HCT116 (cell line): ENCODE data around the genes INTS1 and ELFN1.

DNA sequence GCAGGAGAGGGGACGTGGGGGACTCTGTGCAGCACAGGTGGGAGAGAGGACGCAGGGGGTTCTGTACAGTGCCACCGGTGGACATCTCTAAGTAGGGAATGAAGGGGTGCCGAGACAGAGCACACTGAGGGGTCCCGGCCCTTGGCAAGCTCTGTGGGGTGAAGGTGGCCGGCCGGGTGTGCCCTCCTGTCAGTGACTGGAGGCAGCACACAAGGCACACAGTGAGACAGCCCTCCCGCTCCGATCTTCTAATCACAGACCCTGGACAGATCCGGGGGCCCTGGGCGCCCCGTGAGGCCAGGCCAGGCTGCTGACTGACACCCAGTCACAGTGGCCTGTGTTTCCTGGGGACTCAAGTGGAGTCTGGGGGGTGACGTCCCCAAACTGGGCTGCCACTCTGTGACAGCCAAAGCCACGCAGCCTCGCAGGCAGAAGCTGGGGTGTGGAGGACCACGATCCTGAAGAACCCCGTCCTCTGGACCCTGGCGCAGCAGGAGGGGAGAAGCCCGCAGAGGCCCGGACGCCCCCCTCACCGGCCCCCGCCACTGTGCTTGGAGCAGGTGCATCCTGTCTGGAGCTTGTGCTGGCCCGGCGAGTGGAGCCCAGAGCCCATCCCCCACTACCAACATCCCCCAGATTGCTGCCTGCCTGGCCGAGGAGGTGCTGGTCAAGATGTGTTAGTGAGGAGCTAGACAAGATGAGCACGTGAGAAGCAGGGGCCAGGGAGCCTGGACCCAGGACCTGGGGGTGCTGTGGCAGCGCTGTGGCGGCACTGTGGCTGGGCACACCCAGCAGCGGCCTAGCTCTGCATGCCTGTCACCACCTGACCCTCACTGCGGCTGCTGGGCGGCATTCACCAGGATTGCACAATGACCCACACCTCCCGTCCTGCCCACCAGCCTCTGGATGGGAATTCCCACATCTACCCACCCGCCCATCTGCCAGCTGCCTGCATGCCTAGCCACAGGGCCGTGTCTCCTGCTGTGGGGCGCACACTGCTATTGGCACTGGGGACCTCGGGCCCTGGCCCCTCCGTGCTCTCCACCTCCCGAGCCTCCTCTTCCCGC lies 11.5 kb downstream of the GPR146 start:
- RRBS: 97% methylated on average over 9 of the region's 40 CpGs

GRCh38 chr7:1078878-1079423 lies 9.0 kb upstream of the GPER1 start:
- RRBS: no CpG with 5 or more reads among the region's 20 CpGs

DNA sequence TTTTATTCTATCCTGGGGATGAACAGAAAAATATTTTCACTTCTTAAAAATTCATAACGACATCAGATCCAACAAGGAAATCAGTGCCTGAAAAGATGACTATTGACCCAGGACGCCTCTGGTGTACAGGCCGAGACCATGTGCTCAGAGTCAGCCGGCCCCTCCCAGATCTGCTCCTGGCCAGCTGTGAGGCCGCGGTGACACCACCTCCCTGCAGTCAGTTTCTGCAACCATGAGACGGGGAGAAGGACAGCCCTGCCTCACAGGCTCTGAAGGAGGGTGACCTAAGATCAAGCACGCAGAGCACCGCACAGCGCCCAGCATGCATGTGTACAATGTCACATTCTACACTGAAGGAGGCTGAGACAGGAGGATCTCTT lies 2.7 kb upstream of the GPER1 start:
- RRBS: no CpG with 5 or more reads among the region's 10 CpGs

- RRBS: no CpG with 5 or more reads among the region's 12 CpGs
Measured at GRCh38 chr7:1090219-1090511, 2.3 kb downstream of the GPER1 start.

DNA sequence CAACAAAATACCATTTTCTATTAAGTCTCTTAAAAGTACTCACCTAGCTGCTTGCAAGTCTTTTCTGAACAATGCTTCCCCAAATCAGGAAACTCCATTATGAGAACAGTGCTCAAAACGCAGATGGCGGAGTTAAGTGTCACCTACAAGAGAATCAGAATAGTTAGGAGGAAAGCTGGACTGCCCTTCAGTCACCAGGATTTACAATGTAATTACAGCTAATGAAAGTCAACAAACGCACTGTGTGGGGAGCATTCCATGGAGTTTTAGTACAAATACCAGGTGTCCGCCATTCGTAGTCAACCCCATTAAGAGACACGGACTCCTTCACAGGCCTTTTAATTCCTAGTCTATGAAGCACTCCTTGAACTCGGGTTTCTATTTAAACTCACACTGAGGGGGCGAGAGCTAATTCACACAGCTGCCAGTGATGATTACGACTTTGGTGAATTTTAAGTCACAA lies 1.9 kb downstream of the ZFAND2A start:
- RRBS: no CpG with 5 or more reads among the region's 9 CpGs

DNA sequence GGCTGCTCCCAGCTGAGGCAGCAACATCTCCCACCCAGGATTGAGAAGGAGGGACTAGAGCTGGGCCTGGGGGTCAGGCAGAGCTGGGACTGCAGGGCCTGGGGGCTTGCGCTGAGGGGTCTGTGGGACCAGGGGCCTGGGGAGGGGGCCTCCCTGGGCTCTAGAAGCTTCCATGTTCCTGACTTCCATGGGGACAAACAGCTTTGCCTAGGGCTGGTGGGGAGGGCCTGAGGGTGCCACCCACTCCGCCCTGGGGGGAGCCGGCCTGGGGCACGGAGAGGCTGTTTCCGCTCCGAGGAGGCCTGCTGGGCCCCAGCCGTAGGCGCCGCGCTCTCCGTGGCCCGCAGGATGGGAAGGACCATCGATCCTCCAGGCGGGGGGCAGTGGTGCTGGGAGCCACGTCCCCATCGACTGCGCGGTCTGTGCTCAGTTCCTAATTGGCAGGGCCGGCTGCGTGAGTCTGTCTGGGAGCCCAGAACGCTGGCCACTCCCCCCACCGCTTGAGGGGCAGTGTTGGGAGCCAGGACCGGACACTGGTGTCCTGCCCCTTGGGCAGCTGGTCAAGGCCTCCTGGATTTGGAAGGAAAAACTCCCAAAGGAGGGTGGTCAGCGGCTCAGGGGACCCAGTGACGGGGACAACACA lies 88.6 kb downstream of the UNCX start:
- RRBS: 48% methylated on average over 3 of the region's 25 CpGs

DNA sequence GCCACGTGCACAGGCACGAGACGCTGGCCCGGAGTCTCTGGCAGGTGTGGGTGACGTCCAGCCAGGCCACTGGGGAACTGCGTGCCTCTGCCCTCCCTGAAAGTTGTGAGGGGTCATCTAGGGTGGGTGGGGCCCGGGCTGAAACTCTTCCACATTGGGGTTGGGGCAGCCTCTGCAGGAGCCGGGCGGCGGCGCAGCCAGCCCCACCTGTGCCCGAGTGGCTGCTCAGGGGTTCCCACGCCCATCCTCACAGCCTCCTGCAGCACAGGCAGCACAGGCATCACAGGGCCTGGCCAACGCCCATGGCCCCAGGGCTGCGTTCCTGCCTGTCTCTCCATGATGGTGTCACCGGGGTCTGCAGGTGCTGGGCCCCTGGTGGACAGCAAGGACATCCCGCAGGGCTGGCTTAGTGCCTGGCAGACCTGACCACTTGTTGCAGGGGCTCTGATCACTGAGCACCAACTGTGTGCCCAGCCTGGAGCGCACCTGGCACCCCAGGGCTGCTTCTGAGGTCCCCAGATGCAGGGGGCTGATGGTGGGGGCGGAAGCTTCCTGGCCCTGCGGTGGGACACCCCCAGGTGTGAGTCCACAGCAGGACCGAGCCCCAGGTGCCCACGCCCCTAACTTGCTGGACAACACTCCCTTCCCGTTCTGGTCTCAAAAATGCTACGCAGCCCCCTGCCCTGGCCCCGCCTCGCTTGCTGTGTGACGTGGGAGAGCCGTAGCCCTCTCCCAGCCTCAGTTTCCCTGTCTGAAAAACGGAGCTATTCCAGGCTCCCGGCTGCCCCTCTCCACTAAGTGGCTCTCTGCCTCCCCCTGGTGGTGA lies 27.2 kb downstream of the MICALL2 start:
- RRBS: 11% methylated on average over 4 of the region's 30 CpGs

DNA sequence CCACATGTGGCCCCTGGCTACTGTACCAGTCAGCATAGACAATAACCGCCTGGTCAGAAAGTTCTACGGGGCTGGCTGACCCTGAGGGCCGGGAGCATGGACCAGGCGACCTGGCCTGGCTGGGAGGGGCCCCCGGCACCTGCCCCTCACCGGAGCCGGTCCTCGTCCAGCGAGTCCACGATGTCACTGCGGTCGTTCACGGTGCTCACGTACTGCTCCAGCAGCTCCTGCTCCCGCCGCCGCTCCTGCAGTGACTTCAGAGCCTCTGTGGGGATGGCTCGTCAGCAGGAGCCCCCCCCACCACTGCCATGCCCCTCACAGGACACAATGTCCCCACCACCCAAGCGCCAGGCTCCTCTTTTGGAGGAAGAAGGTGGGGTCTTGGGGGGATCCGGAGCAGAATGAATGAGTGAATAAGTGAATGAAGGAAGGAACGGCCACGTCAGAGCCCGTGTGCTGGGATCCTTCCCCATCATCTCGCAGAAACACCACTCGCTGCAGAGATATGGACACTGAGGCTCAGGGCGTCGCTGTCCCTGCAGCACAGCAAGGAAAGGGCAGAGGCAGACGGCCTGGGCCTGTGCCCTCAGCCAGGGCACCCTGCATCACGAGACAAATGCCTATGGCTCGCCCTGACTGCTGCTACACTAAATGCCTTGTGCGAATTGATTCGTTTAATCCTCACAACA lies 22.5 kb downstream of the MICALL2 start:
- RRBS: 90% methylated on average over 3 of the region's 32 CpGs

- RRBS: 94% methylated on average over 6 of the region's 67 CpGs
Measured at GRCh38 chr7:1444517-1445724, 14.3 kb downstream of the MICALL2 start.

- RRBS: 28% methylated on average over 12 of the region's 31 CpGs
Measured at GRCh38 chr7:1474086-1474511, 14.8 kb upstream of the MICALL2 start.

- RRBS: 2% methylated on average over 56 of the region's 121 CpGs
Measured at GRCh38 chr7:1503782-1504812, at the start of gene INTS1. INTS1 (minus strand) TSS chr7:1504389.

GRCh38 chr7:1669473-1670401 lies at the start of gene ELFN1:
ELFN1 (plus strand) TSS chr7:1670277.
- RRBS: 23% methylated on average over 41 of the region's 79 CpGs

- RRBS: 100% methylated on average over 1 of the region's 57 CpGs
Measured at GRCh38 chr7:1844945-1845765, 175.1 kb downstream of the ELFN1 start.

- RRBS: 100% methylated on average over 2 of the region's 28 CpGs
Measured at GRCh38 chr7:1853262-1853995, 183.4 kb downstream of the ELFN1 start.

GRCh38 chr7:1919536-1920241 lies 249.6 kb downstream of the ELFN1 start:
- RRBS: 99% methylated on average over 2 of the region's 18 CpGs

GRCh38 chr7:2175064-2175579 lies 57.6 kb downstream of the MAD1L1 start:
- RRBS: no CpG with 5 or more reads among the region's 15 CpGs

- RRBS: no CpG with 5 or more reads among the region's 20 CpGs
Measured at GRCh38 chr7:2374998-2375615, 20.5 kb downstream of the EIF3B start.

DNA sequence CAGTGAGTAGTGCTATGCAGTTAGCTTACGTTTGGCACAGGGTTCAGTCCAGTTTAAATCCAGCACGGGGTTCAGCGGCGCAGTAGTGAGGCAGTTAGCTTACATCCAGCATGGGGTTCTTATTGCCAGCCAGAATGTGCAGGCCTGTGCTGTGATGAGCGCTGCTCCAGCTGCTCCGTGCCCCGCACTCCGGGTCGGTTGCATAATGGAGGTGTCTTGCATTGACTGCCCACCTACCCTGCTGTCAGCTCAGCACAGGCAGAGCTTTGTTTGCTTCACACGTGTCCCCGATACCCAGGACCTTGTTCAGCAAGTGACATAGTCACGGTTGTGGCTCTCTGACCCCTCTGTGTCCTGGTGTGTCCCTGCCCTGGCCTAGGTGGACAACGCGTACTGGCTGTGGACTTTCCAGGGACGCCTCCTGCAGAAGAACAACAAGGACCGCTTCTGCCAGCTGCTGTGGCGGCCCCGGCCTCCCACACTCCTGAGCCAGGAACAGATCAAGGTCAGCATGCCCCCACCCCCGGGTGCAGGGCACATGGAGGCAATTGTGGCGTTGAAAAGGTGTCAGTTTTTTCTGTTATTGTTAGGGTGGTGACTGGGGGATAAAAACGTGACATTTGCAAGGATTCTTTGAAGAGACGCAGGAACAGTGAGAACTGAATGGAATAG lies 22.1 kb downstream of the EIF3B start:
- RRBS: 79% methylated on average over 2 of the region's 22 CpGs

GRCh38 chr7:2387732-2388224 lies 15.6 kb upstream of the CHST12 start:
- RRBS: no CpG with 5 or more reads among the region's 18 CpGs

- RRBS: 88% methylated on average over 1 of the region's 16 CpGs
Measured at GRCh38 chr7:2390264-2390957, 13.0 kb upstream of the CHST12 start.